ENCODE results near the genes SPHK2 and RPL13A.

DNA sequence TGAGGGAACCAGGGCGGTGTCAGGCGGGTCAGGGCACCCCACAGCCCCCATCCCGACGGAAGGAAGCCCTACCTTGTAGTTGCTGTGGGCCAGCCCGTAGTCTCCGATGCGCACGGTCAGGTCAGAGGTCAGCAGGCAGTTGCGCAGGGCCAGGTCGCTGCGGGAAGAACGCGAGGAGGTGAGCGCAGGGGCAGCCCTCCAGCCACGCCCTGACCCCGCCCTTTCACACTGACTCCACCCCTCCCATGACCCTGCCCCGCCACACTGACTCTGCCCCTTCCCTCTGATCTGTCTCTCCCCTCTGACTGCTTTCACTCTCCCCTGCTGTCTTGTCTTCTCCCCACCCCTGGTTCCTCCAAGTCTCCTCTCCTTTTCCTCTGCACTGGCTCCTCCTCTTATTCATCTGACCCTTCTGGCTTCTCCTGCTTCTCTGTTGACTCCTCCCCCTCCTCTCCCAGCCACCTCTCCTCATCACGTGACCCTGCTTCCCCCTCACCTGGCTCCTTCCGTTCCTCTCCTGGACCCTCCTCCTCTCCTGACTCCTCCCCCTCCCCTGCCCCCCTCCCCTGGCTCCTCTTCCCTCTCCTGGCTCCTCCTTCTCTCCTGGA lies 10.1 kb downstream of the LMTK3 start:
- PRO-cap, 2 experiments = no peak in any of the 2 experiments

DNA sequence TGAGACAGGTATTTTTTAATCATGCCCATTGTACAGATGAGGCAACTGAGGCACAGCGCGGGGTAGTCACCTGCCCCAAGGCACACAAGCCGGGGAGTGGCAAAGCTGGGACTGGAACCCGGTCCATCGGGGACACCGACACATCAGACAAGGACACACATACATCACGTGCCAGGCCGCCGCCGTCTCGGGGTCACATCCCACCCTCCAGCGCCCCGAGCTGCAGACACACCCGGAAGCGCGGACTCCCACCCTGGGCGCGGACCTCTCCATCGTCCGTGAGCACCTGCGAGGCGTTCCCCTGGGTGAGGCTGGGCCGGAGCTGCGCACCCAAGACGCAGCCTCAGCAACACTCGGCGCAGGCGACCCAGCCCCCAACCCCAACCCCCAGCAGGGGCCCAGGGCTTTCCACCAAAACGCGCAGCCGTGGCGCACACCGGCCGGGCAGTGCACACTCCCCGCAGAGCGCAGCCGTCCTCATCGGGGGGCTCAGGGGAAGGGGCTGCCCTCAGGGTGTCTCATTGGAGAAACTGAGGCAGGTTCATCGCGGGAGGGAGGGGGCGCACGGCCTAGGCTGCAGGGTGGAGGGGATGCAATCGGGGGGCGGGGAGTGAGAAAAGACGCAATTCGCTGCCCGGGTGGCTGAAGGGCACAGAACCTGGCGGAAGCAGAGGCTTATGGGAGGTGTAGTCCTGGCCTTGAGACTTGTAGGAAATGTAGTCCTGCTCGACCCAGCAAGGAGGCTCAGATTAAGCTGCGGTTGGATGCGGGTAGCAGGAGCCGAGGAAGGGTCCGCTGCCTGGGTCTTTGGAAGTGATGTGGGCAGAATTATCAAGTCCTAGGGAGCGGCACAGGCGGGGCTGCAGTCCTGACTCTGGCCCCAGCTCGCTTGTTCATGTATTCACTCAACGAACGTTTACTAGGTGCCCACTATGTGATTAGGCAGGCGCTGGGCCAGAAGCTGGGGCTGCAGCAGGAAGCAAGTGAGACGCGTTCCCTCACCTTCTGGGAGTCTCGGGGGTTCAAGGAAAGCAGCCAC lies 2.0 kb upstream of the LMTK3 start:
- PRO-cap, 2 experiments = peak in 2 of 2 experiments; most common plus-strand start position 414 of the sequence (in 1); most common minus-strand start position 351 of the sequence (in 2)

DNA sequence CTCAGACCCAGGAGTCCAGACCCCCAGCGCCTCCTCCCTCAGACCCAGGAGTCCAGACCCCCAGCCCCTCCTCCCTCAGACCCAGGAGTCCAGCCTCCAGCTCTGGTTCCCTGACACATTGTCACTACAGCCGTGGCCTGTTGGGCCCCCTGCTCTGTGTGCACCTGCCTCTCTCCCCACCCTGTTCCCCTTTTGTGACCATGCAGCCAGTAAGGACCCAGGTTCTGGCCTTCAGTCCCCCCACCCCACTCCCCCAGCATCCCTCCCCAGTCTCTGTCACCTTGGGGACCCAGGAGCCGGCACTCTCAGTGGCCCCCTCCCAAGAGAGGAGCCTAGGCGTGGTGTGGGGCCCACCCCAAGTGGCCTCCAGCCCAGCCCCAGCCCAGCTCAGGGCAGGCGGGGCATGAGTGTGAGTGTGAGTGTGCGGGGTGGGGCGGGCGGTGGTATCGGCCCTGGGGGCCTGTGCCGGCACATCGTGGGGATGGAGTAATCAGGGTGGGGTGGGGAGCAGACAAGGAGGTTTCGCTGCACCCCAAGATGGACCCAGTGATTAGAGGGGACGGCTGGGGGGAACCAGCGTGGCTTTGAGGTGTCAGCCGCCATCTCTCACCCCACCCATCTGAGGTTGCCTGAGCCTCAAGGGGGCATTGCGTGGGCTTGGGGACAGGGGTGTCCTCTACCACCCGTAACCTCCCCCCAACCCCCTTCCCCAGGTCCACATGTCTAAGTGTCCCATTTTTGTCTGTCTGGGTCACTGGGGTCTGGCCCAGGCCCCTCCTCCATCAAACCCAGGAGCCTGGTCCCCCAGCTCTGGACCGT lies 7.1 kb upstream of the SULT2B1 start:
- PRO-cap, 2 experiments = no peak in any of the 2 experiments

GRCh38 chr19:48619076-48620180 lies at the start of gene SPHK2:
Gene SPHK2 (plus strand): TSS chr19:48619506.
- PRO-cap, 2 experiments = peak in 2 of 2 experiments; most common plus-strand start chr19:48619506 (in 1); most common minus-strand start chr19:48619176 (in 2)

GRCh38 chr19:48675274-48675995 lies 2.6 kb upstream of the NTN5 start:
- PRO-cap, 2 experiments = no peak in any of the 2 experiments

- PRO-cap, 2 experiments = no peak in any of the 2 experiments
Observed at GRCh38 chr19:48676739-48677364, 4.0 kb upstream of the NTN5 start.

GRCh38 chr19:48696132-48697191 lies 691 bp downstream of the FUT2 start:
- PRO-cap, 2 experiments = peak in 1 of 2 experiments; most common plus-strand start chr19:48696791 (in 1); most common minus-strand start chr19:48696602 (in 1)

DNA sequence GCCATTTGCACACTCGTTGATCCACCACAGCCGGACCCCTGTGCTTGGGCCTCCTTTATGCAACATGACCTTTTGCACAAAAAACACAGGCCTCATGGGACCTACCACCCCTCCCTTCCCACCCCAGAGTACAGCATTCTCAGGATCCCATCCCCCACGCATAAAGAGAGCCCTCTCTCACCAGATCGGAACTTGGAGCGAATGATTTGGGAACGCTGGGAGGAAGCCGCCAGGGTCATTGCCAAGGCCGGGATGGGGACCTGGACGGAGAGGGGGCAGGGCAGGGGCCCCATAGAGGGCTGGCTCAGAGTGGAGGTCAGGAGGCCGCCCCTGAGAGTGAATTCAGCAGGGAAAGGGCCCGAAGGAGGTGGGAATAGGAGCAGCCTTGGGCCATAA lies 734 bp downstream of the MAMSTR start:
- PRO-cap, 2 experiments = no peak in any of the 2 experiments

- PRO-cap, 2 experiments = no peak in any of the 2 experiments
Observed at GRCh38 chr19:48780751-48781025, 25.4 kb downstream of the FGF21 start.

DNA sequence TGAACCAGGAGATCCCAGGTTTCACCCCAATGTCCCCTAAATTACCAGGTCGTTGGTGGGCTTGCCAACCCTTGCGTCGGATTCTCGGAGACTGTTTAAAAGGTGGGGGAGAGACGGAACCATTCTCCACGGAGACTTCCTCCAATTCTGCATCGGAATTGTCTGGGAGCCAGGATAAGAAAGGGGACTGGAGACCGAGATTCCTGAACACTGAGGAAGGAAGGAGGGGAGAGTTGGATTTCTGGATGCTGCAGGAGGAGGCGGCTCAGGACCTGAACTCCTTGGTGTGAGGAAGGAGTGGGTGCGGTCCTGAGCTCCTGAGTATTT lies 3.6 kb downstream of the TULP2 start:
- PRO-cap, 2 experiments = no peak in any of the 2 experiments

GRCh38 chr19:48990986-48991627 lies 2.0 kb downstream of the GYS1 start:
- PRO-cap, 2 experiments = no peak in any of the 2 experiments

DNA sequence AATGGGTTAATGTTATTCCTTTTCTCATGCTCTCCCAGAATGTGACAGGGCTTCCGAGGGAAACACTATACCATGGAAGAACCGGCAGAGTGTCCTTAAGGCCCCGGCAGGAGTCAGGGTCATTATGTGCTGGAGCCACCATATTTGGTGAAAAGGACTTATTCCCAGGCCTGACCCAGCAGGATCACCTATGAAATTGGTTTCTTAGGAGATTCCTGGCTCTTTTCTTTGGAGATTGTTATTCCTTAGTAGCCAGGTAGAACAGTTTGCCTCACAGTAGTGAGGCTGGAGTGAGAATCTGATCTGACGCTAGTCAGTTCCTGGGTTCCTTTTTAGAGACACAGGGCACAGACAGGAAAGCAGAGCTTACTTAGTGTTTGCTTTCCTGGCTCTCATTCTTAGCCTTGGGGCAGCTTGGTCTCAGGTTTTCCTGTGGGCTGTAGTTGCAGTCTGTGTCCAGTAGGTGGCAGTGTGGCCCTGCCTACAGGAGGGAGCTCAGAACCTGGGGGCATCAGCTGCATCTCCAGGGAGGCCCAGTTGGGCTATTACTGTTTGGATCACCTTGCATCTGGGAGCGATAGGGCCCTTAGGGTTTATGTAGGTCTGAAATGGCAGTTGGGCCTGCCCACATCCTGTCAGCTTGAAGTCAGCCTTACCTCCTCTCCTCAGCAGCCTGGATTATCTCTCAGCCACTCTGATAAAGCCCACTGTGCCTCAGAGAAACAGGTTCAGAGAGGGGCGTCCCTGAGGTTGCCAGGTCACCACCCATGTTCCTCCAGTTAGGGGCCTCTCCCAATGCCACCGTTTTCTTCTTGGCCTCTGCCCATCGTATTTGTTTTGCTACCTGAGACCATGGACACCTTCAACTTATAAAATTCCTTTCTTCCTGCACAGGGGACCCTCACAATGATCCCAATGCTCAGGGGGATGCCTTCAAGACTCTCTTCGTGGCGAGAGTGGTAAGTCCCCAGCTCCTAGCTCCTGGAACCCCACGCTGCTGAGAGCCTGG lies 12.6 kb downstream of the SNRNP70 start:
- PRO-cap, 2 experiments = no peak in any of the 2 experiments

DNA sequence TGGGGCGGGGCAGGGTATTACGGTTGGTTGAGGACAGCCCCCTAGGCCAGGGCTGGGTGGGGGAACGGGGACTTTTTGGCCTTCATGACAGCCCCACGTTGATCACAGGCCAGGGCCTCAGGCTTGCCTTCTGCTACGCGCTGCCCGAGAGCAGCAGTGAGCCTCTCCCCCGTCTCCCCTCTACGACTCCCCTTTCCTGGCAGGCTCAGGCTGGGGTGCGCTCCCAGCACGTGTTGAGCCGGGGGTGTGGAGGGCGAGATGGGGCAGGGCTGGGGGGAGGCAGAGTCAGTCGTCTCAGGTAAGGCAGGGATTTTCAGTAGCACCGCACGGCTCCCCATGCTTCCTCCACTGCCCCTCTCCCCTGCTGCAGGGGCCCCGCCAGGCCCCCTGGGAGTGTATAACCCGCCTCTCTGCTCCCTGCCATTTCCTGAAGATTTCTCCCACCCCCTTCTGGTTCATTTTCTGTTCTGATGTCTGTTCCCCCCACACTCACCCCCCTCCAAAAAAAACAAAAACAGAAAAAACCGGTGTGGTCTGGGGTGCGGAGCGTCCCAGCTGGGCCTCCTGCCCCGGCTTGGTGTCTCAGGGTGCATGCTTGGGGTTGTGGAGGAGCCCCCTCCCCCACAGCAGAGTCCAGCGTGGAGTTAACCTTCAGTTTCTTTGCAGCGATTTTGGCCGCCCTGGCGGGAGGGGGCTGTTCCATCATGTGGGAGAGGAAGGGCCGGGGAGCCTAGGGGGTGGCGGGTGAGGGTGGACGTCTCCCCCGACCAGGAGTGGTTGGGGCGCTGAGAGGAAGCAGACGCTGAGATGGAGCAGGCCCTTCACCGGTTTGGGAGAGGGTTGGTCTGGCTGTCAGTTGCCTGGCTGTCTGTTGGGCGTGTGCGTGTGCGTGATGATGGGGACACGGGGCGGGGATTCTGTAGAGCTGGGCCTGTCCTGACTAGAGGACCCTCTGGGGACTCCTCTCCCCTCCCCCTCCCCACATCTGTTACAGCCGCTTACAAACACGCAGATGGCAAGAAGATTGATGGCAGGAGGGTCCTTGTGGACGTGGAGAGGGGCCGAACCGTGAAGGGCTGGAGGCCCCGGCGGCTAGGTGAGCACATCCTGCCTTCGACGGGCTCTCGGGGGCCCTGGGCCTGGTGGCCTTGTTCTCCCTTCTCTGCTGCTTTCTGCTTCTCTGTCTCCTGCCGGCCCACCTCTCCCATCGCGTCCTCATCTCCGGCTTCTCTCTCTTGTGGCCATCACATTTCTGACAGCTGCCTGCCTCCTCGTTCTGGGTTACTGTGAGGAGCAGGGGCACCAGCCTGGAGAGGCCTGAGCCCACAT lies 10.1 kb upstream of the LIN7B start:
- PRO-cap, 2 experiments = no peak in any of the 2 experiments

DNA sequence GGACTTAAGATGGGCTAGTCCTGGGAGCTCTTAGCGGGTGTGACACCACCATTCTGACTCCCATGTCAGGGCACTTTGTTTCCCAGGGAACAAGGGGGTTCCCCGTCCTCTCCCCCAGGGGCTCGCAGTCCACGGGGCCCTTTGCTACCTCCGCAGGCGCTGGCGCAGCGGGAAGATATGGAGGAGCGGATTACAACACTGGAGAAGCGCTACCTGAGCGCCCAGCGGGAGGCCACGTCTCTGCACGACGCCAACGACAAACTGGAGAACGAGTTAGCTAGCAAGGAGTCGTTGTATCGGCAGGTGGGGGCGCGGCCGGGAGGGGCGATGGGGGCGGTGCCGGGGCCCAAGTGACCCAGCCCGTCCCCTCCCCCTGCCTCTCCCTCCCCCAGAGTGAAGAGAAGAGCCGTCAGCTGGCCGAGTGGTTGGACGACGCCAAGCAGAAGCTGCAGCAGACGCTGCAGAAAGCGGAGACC lies 13.5 kb downstream of the PPFIA3 start:
- PRO-cap, 2 experiments = no peak in any of the 2 experiments

DNA sequence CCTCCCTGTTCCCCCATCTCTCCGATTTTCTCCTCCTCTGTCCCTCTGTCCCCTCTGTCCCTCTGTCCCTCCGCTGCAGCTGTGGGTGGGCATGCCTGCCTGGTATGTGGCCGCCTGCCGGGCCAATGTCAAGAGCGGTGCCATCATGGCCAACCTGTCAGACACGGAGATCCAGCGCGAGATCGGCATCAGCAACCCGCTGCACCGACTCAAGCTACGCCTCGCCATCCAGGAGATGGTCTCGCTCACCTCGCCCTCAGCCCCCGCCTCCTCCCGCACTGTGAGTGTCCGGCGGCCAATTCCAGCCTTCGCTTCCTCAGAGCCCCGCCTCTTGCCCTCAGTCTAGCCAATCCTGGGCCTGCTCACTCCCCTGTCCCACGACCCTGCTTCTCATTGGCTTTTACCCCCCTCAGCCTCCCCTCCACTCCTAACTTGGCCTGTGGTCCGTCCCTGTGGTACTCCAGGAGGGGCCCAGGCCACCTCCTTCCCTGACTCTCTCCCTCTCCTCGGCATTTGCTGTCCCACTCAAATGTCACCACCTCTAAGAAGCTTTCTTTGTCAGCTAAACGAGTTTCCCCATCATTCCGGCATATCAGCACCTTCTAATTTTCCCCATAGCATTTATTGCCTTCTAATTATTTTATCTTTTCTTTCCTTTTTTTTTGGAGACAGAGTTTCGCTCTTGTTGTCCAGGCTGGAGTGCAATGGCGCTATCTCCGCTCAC lies 12.3 kb downstream of the HRC start:
- PRO-cap, 2 experiments = peak in 2 of 2 experiments; most common plus-strand start position 463 of the sequence (in 2); most common minus-strand start position 282 of the sequence (in 2)

DNA sequence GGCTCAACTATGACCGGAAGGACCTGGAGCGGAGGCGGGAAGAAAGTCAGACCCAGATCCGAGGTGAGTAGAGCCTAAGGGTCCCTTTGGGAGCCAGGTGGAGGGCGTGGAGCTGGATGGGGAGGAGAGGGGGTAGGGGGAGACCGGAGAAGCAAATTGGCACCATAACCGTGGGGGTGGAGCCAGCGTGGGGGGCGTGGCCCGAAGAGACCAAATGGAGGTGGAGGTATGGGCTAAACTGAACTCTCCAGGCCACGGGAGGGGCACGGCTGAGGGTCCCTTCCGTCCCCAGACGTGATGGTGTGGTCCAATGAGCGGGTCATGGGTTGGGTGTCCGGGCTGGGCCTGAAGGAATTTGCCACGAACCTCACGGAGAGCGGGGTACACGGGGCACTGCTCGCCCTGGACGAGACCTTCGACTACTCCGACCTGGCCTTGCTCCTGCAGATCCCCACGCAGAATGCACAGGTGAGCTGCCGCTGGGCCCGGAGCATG lies 6.4 kb downstream of the HRC start:
- PRO-cap, 2 experiments = no peak in any of the 2 experiments

- PRO-cap, 2 experiments = no peak in any of the 2 experiments
Observed at GRCh38 chr19:49160364-49160815, 2.8 kb downstream of the TRPM4 start.

DNA sequence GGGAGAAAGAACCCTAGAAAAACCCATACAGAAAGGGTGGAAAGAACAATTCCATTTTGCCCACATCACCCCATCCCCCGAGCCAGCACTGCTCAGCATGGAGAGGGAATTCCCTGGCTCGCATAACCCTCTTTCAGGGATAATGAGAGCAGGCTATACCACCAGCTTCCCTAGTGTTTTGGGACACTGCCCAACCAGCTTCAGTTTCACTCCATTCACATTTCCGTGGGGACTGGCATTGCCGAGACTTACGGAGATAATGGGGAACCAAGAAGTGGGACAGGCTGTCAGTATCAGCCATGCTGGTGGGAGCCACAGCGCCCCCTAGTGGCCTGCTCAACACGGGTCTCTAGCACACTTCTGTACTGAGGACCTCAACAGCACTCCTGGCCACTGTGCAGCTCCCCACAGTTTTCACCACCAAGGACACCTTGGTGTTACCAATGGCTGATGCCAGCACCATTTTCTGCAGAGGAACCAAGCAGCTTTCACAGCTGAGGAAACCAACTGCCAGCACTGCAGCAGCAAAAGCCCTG lies 23.8 kb downstream of the SLC6A16 start:
- PRO-cap, 2 experiments = no peak in any of the 2 experiments

DNA sequence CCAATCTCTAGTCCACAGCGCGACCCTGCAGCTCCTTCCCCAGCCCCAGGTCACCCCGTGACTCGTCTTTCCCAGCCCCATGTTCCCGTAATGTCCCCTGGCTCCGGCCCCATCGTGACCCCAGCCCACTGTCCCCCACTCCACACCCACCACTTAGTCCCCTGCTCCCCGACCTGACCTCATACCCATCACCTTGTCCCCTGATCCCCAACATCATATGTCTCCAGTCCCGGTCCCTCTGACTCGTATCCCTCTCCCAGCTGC lies 3.2 kb downstream of the CD37 start:
- PRO-cap, 2 experiments = no peak in any of the 2 experiments

- PRO-cap, 2 experiments = peak in 2 of 2 experiments; most common plus-strand start chr19:49487608 (in 2); most common minus-strand start chr19:49487271 (in 1)
Observed at GRCh38 chr19:49486904-49487811, at the start of gene RPL13A. Gene RPL13A (plus strand): TSS chr19:49487608.

Measured in right ventricle myocardium (tissue), 1 donor.